Esophagus muscularis mucosa (tissue), 4 donors: ENCODE results near the genes NNMT, NXPE2, APOA4 and APOC3.

DNA sequence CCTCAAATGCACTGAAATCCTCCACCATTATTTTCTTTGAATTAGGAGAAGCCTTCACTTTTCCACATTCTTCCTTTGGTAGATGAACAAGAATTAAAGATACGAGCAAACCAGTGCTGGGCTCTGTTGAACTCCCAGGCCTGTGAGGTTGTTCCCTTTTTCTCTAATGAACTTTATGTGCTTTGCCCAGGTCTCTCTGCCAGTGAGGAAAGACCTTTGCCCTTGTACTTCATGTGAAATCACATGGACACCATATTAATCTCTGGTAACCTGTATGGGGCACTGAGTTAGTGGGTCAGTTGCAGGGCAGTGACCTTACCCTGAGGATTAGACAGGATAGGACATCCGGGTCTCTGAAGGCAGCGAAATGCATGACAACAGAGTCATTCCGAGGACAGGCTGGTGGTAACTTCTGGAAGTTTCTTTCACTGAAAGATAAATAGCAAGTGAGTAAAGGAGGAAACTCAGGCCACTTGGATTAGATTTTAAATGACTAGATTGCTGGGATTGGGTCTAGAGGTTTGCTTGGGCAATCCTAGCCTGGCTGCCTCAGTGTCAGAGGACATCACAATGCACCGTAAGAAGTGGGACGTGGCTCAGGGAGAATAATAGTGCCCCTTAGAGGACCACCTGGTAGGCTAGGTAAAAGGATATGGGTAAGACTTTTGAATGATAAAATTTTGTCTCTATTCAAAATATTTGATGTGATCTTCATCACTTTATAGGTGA, 93.8 kb downstream of the ZBTB16 start:
- PRO-cap: no peak
- RAMPAGE, long total RNA, 4 experiments: no peak in any of the 4 experiments

- PRO-cap: bidirectional peak, plus-strand start at chr11:114164375, minus-strand start at chr11:114164107
- RAMPAGE, long total RNA, 4 experiments: no peak in any of the 4 experiments
Observed at GRCh38 chr11:114163878-114164683, 104.6 kb downstream of the ZBTB16 start.

- PRO-cap: no peak
- RAMPAGE, long total RNA, 4 experiments: no peak in any of the 4 experiments
Observed at GRCh38 chr11:114187024-114187994, 108.9 kb upstream of the NNMT start.

GRCh38 chr11:114277613-114278101, 18.5 kb upstream of the NNMT start:
- PRO-cap: no peak
- RAMPAGE, long total RNA, 4 experiments: no peak in any of the 4 experiments

DNA sequence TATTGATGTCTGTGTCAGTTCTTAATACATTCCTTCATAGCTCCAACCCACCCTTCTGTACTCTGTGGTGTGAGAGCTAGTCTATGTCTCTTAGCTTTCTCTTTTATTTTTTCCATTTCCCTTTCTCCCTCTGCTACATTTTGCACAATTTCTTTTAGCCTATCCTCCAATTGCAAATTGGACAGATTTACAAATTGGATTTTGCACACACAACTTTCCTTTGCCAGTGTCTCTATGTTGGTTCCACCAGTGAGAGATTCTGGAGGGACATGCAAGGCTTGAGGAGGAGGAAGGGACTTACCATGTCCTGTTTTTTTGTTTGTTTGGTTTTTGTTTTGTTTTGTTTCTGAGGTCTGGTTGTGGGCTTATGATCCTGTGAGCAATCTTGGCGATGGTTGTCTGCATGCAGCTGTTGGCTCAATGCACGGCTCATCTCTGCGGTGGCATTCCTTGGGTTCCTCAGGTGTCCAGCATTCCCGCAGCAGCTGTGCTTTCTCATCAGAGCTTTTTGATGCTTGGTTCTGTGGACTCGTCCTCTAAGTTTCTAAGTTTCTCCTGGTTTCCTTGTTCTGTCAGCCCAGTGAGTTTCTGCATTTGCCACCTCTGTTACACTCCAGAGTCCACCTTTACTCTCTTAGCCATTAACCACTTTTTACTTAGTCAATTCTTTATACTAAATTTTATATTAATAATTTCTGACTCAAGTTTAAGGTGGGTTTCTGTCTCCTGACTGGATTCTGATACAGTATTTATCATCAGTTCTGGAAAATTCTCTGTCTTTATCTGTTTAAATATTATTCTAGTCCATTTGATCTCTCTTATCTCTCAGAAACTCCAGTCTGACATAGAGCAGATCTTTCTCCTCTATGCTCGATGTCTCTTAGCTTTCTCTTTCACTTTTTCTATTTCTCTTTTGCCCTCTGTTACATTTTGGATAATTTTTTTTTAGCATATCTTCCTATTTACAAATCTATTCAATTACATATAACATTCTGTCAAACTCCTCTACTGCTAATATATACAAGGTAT, 4.7 kb upstream of the NNMT start:
- PRO-cap: unidirectional peak, plus-strand start at position 501 of the sequence
- RAMPAGE, long total RNA, 4 experiments: no peak in any of the 4 experiments

GRCh38 chr11:114295992-114297151, at the start of gene NNMT:
Gene NNMT (plus strand): TSS chr11:114296399.
- PRO-cap: bidirectional peak, plus-strand start at chr11:114296418, minus-strand start at chr11:114296253; bidirectional peak, plus-strand start at chr11:114296916, minus-strand start at chr11:114296743
- RAMPAGE, long total RNA, 4 experiments: start-site peak on the plus strand in 4 of 4 experiments, at chr11:114296363-114296538 at its widest, 178 to 2,286 reads per replicate

GRCh38 chr11:114340258-114341211, 44.3 kb downstream of the NNMT start:
- PRO-cap: bidirectional peak, plus-strand start at chr11:114340719, minus-strand start at chr11:114340529
- RAMPAGE, long total RNA, 4 experiments: no peak in any of the 4 experiments

DNA sequence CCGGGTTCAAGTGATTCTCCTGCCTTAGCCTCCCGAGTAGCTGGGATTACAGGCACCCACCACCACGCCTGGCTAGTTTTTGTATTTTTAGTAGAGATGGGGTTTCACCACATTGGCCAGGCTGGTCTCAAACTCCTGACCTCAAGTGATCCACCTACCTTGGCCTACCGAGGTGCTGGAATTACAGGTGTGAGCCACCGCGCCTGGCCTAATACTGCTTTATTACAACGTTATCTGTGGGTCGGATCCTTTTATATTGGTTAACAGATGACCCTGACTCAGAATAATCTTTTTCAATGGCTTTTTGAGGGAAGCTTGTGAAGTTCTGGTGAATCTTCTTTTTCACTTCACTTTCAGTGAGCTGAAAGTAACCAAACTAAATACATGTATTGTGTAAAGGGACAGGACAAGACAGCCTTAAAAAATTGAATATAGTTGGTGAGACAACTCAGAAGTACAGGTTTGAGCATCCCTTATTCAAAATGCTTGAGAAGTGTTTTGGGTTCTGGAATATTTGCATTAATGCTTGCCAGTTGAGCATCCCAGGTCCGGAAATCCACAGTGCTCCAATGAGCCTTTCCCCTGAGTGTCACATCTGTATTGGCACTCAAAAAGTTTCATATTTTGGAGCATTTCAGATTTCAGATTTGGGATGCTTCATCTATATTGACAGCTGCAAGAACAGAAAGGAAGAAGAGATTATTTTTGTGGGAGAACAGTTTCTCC, 9.2 kb downstream of the RBM7 start:
- PRO-cap: no peak
- RAMPAGE, long total RNA, 4 experiments: no peak in any of the 4 experiments

DNA sequence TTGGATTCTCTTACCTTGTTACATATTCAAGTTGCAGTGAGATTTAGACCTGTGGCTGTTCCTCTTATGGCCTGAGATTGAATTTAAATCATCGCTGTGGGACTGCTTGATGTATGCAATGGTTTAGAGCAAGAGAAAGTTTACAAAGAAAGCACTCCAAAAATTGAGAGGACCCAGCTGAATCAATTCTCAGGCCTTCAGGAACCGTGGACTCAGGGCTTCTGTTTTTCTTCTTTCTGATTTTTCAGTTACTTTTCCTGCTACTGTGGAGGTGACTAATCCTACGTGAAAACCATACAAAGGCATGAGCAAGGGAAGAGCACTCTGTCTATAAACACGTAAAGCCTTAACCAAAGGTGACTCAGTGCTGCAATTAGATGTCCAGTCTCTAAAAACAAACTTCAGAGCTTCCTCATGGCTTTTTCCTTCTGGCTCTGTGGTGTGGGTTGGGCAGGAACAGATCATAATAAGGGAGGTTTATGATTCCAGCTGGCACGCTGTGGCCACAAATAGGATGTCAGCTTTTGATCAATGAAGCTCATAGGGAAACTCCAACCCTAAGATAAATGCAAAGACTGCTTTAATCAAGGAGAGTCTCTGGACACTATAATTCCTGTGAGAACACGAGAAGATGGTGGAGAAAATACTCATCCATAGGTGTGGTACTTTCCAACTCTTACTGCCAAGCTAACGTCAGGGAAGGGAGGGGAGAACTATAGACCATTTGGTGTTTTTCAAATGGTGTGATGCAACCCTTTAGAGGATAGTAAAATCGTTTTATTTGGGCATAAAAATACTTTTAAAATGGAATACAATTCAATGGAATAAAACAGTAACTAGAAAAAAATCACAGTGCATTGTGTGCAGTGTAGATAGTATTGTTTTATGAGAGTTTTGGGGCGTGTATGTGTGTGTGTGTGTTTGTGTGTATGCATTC, at the start of gene NXPE2:
Gene NXPE2, plus strand, starts transcription at position 583 of the 937 bp plus-strand sequence.
- PRO-cap: no peak
- RAMPAGE, long total RNA, 4 experiments: no peak in any of the 4 experiments

- PRO-cap: no peak
- RAMPAGE, long total RNA, 4 experiments: no peak in any of the 4 experiments
Observed at GRCh38 chr11:114799556-114799931, 121.2 kb downstream of the NXPE2 start.

DNA sequence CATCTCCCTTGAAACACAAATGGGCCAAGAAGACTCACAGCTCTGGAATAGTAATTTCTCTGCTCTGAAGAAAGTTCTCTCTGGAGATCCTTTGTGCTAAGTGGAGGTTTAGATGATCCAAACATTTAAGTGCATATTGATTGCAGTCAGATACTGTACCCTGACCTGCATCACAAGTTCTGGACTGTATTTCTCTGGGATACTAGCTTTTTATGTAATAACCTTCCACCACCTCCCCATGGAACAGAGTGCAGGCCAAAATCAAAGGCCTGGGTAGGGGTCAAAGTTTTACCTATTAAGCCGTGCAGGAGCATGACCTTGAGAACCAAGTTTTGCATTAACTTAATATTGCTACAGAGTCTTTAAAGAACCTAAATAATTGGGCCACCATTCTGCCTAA, 19.7 kb upstream of the CADM1 start:
- PRO-cap: no peak
- RAMPAGE, long total RNA, 4 experiments: no peak in any of the 4 experiments

- PRO-cap: no peak
- RAMPAGE, long total RNA, 4 experiments: no peak in any of the 4 experiments
Observed at GRCh38 chr11:115560597-115560982, 56.4 kb upstream of the CADM1 start.

DNA sequence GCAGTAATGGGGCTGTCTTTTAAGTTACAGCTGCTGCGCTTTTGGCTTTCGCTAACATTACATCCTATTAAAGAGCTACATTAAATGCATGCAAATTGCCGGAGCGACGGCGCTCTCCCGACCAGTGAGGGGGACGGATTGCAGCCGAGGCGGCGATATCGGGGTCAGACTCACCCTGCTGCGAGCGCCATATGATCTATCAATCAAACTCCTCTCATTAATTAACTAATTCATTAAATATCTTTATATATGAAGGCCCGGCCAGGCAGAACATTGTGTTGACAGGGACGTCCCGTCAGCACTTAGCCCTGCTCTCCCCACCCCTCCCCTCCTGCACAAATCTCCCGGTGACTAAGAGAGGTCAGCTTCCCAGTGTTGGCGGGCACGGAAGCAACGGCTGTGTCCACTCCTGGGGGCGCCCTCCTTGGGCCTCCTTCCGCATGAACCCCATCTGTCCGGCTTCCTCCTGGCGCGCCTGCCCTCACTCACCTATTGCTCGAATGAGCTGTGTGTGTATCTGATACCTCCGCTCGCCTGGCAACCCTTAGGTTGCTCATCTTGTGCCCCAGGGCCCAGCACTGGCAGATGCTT, 156.0 kb upstream of the CADM1 start:
- PRO-cap: no peak
- RAMPAGE, long total RNA, 4 experiments: no peak in any of the 4 experiments

DNA sequence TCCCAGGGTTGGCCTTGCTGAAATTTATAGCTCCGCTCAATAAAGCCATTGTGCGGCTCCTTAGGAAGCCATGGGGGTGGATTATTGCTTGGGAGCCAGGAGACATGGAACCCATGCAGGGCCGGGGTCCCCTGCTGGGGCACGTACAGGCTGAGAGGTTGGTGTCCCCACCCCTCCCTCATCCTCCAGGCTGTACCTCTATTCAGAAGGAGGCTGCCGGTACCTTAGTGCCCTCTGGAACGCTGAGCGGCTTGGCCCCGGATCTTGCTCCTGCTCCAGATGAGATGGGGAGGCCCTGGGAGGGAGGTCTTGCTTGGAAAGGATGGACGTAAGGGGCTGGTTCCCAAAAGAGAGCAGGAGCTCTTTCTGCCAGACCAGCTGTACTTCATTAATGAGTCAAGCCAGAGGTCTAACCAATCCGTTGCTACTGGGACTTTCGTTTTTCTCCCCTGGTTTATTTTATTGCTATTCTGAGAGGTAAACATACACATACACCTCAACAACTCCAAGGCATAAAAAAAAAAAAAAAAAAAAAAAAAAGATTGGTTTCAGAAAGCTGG, 212.9 kb upstream of the CADM1 start:
- PRO-cap: no peak
- RAMPAGE, long total RNA, 4 experiments: no peak in any of the 4 experiments

GRCh38 chr11:115939565-115940181, 435.5 kb upstream of the CADM1 start:
- PRO-cap: no peak
- RAMPAGE, long total RNA, 4 experiments: no peak in any of the 4 experiments

DNA sequence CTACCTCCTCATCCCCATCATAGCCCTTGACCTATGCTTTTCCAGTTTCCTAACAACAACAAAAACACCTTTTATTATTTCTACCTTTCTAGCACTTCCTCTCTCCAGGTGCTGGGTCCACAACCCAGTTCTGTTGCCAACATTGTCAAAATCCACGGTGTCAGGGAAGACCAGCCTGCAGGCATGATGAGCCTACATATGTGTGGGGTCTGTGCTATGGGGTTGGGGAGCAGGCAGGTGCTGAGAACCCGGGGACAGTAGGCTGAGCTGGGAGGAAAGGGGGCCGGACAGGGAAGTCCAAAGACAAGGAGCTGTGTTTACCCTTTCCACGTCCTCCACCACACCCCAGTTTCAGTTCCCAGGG, 716 bp upstream of the ZPR1 start:
- PRO-cap: no peak
- RAMPAGE, long total RNA, 4 experiments: no peak in any of the 4 experiments

GRCh38 chr11:116823076-116823701, at the start of gene APOA4:
Gene APOA4 (minus strand): TSS chr11:116823304.
- PRO-cap: no peak
- RAMPAGE, long total RNA, 4 experiments: no peak in any of the 4 experiments

- PRO-cap: no peak
- RAMPAGE, long total RNA, 4 experiments: no peak in any of the 4 experiments
Observed at GRCh38 chr11:116829476-116830625, at the start of gene APOC3. Gene APOC3 (plus strand): TSS chr11:116829907.

DNA sequence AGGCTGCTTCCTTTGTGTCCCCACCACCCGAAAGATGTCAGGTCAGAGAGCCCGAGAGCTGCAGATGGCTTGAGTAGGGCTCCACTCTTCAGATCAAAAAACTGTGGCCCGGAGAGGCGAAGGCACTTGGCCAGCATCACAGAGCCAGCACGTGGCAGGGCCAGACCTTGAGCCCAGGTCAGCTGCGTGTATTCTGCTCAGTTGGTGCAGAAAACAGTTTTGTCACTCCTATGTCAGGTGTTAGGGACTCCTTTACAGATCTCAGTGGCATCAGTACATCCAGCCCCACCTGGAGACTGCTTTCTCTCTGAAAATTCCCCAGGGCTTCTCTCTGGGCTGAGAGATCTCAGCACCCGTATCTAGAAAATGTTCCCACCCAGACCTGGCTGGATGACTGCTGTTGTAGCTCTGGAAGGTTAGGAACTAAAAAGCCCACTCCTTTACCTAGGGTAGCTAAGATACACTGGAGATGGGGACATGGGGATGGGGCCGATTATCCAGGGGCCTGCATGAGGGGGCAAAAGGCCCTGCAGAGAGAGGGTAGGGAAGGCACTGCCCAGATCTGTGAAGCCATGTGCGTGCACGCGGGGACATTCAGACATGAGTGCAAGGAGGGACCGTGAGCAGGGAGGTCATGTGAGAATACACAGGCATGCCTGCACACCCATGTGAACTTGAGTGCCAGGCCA, 3.5 kb downstream of the APOA1 start:
- PRO-cap: no peak
- RAMPAGE, long total RNA, 4 experiments: no peak in any of the 4 experiments

DNA sequence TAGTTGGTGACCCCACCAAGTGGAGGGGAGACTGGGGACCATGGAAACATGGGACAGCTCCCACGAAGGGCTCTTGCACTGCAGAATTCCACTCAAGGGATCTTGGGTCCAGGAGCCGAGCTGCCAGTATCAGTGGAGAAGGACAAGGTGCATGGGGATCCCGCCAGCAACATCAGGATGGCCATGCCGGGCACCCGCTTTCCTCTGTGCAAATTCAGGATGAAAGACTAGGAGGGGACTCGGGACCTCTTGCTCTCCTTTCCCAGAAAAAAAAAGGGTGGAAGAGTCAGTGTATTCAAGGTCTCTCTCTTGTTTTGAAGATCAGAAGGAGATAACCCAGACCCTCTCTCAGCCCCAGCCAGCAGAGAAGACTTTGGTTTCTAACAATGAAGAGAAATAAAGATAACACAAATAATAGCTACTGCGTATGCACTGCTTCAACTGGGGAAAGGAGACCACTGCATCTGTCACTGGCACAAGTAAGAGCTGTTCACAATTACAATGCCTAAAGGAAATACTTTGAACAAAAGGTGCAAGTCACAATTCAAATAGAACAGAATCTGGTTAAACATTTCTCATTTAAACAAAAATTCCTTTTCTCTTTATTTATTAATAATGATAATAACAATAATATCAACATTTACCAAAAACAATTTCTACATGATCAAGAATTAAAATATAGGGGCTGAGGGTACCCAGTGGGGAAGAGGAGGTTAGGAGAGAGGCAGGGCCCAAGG, 6.5 kb upstream of the APOA1 start:
- PRO-cap: no peak
- RAMPAGE, long total RNA, 4 experiments: no peak in any of the 4 experiments